Metastatic Pancreatic Carcinoma in the Ovary (tissue), 1 donor: Measurements from ENCODE around the gene KRTAP5-9.

DNA sequence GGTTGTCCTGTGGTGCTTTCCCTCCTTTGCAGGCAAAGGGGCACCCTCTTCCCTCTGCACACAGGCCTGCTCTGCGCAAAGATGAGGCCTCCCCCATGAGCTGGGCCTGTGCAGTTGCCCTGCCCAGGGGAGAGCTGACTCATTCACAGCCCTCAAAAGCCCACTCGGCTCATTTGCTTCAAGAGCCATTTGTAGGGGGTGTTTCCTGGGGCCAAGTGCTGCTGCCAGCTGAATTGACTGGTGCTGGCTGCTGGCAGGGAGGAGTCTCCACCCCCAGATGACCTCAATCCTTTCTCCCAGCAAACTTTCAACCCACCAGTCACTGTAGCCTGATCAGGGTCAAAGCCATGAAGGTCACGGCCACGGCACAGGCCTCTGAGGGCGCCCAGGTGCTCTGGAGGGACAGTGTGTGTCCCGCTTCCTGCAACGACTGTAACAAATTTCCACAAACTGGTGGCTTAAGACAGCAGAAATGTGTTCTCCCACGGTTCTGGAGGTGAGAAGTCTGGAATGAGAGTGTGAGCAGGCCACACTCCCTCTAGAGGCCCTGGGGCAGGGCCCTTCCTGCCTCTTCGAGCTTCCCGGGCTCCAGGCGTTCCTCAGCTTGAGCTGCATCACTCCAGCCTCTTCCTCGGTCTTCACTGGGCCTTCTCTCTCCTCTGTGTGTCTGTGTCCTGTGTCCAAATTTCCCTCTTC lies 48.7 kb upstream of the ANO1 start:
- PRO-cap: no peak

DNA sequence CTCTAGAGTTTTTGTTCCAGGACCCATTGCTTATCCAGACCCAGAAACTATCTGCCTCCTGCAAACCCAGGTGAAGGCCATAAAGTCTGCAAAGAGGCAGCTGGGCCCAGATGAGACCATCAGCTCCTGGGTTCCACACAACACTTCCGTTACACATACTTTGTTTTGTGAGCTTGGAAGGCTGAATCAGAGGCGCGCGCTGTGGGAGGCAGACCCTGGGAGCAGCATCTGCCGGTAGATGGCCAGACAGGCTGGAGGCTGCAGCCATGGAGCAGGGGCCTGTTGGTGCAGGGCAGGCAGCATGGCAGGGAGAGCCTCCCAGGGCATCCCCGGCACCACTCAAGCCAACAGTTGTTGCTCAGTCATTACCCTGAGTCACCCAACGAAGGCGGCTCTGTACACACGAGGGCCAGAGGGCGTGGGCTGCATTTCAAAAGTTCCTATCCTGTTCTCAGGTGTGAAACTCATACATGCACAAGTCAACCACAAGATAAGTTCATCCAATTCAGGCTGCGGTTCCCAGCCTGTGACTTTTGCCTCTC lies 2.5 kb downstream of the ANO1 start:
- PRO-cap: no peak

DNA sequence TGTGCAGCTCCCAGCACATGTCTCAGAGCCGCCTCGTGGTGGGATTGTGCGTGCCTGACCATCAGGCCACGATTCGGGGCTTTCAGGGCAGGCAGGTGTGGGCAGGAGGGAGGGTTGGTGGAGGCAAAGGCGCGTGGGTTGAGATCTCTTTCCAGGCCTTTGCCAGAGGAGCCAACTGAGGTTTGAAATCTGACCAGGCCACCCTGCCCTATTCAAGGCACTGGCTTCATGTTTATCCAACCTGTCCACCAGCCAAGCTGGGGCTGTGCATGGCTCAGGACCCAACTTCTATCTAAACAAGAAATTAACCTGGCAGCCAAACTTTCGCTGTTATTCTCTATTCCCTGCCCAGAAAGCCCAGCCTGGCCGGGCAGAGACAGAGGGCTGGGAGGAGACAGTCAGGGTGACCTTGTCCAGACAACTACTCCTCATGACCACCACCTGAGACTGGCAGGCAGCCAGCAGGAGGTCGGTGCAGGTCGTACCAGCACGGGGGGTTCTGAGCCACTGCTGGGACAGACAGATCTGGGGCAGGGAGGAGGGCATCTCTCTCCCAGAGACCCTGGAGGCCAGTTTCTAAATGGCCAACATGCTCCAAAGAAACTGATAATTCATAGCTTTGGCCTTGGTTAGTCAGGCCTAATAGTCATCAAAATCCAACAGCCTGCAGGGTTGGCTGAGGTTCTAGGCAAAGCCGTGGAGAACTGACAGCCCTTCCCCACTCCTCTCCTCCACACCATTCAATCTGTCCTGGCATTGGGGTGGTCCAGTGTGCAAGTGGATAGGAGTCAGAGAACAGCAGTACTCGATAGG lies 28.2 kb downstream of the ANO1 start:
- PRO-cap: no peak

GRCh38 chr11:70108056-70108623 lies 30.0 kb downstream of the ANO1 start:
- PRO-cap: no peak

- PRO-cap: no peak
Observed at GRCh38 chr11:70111161-70111987, 33.3 kb downstream of the ANO1 start.

- PRO-cap: no peak
Observed at GRCh38 chr11:70471153-70471941, 73.0 kb downstream of the CTTN start.

- PRO-cap: no peak
Observed at GRCh38 chr11:70712331-70712932, 314.1 kb downstream of the CTTN start.

DNA sequence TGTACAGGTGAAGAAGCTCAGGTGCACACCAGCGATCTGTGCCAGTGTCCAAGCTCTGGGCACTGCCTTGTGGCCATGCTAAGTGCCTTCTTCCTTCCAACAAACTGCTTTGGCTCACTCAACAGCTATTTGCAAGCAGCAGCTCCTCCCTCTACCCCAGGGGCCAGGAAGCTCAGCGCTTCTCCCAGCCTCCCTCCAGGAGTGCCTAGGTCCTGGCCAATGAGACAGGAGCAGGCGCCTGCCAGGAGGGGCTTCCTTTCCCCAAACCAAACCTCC lies 315.5 kb downstream of the CTTN start:
- PRO-cap: no peak

DNA sequence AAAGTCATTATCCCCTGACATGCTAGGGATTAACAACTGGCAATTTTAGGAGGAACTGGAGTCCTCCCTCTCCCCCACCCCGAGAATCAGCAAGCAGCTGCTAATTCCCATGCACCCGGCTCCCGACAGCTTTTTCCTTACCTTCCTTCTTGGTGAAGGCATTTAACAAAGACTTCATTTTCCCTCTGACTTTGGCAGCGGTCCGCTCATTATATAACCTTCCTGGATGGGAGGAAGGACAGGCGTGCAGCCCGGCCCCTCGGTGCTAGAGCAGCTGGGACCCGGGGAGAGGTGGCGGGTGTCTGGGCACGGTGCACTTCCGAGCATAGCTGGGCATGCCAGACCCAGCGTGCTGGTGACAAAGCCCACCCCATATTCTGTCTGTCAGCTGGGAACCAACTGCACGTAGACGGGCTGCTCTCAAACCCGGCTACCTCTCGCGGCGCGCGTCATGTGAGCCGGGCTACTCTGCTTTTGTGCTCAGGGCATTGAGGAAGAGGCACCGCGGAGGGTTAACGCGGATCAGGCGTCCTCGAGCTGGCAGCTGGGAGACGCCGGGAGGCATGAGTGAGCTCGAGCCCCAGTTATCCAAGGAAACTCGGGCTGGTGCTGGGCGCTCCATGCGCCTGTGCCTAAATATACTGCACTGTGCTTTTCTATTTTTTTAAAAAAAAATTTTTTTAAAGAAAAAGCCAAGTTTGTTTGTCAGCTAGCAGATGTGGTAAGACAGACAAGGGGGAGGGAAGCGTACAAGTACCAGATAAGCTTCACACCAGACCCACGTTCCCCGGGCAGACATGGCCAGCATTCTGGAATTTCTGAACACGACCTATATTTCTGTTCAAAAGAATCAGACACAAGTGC lies 425.8 kb downstream of the SHANK2 start:
- PRO-cap: no peak

DNA sequence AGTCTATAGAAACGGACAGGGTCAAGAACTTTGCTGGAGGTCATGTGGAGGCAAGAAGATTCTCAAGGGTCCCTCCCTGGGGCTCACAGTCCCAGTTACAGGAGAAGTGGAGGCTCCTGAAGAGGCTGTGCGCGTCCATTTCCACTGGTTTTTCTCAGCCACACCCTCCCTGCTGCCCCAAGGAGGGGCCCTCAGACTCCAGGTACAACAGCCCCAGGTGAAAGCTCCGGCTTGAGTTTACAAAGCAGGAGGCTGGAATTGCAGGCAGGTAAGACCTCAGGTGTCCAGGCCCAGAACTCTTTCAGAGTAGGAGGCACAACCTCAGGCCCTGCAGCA lies 3.1 kb downstream of the SHANK2 start:
- PRO-cap: no peak

- PRO-cap: no peak
Observed at GRCh38 chr11:71390695-71391045, 57.5 kb downstream of the DHCR7 start.

DNA sequence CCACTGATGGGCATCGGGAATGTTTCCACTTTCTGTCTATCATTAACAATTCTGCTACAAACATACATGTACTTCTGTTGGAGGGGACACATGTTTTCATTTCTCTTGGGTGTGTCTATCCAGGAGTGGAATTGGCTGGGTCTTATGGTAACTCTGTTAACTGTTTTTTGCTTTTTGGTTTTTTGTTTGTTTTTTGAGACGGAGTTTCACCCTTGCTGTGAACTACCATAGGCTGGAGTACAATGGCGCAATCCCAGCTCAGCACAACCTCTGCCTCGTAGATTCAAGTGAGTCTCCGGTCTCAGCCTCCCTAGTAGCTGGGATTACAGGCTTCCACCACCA lies 27.0 kb downstream of the NADSYN1 start:
- PRO-cap: no peak

GRCh38 chr11:71480566-71481208 lies 27.7 kb downstream of the NADSYN1 start:
- PRO-cap: no peak

DNA sequence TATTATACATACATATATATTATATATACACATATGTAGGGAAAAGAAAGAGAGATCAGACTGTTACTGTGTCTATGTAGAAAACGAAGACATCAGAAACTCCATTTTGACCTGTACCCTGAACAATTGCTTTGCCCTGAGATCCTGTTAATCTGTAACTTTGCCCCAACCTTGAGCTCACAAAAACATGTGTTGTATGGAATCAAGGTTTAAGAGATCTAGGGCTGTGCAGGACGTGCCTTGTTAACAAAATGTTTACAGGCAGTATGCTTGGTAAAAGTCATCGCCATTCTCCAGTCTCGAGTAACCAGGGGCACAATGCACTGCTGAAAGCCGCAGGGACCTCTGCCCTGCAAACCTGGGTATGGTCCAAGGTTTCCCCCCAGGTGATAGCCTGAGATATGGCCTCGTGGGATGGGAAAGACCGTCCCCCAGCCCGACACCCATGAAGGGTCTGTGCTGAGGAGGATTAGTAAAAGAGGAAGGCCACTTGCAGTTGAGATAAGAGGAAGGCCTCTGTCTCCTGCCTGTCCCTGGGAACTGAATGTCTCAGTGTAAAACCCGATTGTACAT lies 3.1 kb upstream of the KRTAP5-8 start:
- PRO-cap: no peak

DNA sequence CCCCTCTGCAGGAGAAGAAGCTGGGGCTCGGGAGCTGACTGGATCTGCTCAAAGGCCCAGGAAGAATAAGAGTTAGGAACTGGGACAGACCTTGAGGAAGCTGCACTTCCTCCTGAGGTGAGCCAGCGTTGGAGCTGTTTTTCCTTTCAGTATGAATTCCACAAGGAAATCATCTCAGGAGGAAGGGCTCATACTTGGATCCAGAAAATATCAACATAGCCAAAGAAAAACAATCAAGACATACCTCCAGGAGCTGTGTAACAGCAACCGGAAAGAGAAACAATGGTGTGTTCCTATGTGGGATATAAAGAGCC lies at the start of gene KRTAP5-9:
TSS of gene KRTAP5-9 (plus strand) at position 154 of the 314 bp plus-strand sequence.
- PRO-cap: no peak

- PRO-cap: no peak
Observed at GRCh38 chr11:72014253-72015370, 15.9 kb downstream of the IL18BP start.

- PRO-cap: no peak
Observed at GRCh38 chr11:72069707-72070410, 10.5 kb downstream of the NUMA1 start.

- PRO-cap: no peak
Observed at GRCh38 chr11:72111561-72111900, 964 bp downstream of the ANAPC15 start.

DNA sequence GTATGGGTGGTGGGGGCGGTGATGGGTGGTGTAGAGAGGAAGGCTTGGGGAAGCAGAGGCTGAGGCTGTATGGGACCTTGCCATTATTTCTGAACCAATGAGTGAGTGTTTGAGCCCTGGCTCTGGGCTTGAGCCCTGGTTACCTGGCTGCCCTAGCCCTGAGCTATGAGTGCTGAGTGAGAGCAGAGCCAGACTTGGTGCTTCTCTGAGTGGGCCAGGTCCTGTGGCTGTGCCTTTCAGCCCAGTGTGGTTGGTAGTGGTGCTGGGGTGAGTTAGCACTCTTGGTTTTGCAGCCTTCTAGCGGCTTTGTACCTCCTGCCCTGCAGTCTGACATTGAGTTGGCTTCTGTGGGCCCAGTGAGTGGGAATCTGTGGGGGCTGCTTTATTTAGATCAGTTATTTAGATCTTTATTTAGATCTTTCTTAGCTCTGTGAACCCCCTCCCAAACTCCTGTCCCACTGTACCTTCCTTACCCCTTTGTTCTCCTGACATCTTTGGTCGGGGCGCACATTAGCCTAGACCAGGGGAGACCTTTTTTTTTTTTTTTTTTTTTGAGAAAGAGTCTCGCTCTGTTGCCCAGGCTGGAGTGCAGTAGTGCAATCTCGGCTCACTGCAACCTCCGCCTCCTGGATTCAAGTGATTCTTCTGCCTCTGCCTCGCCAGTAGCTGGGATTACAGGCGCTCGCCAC lies 1.2 kb downstream of the INPPL1 start:
- PRO-cap: no peak

DNA sequence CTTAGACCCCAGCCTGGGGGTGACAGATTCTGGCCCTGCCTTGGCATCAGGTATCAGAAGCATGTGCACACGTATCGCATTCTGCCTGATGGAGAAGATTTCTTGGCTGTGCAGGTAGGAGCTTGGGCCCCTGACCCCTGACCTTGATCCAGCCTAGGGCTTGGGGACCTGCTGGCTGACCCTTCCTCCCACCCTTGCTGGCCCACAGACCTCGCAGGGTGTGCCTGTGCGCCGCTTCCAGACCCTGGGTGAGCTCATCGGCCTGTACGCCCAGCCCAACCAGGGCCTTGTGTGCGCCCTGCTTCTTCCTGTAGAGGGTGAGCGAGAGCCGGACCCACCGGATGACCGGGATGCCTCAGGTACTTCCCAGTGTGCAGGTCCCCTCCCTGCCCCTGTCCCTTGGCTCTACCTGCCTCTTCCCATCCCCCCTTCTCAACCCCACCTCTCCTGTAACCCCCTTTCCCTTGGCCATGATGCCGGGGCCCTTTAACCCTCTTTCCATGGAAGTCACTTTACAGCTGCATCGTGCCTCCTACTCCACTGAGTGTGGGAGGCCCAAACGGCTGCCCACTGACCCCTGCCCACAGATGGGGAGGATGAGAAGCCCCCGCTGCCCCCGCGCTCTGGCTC lies 3.7 kb downstream of the INPPL1 start:
- PRO-cap: no peak